ENCODE results near the gene IRF2.

DNA sequence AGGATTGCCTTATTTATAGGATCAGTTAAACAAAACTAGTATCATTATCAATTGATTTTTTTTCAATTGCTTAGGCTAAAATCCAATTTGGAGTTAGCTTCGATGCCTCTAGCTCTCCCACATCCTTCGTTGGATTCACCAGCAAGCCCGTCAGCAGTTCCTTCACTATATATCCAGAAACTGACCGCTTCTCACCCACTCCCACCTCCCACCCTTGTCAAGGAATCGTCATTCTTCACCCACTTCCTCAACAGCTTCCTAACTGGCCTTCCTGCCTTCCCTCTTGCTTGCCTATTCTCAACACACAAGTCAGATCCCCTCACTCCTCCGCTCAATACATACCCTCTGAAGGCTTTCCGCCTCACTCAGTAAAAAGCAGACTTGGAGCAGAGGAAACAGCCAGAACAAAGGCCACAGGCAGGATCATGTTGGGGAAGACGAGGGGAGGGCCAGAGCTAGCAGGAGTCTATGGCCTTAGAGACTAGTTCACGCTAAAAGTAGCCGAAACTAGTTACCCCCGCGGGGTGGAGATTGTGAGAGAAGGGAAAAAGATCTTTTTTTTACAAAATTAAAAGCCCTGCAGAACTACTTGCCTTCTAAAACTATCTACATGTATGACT is 23.7 kb downstream of the RWDD4 start:
- PRO-cap, result no peak

GRCh38 chr4:183798976-183799363 is 106.1 kb upstream of the STOX2 start:
- PRO-cap, result no peak

- PRO-cap, result no peak
Measured at GRCh38 chr4:184009748-184010382, 104.8 kb downstream of the STOX2 start.

DNA sequence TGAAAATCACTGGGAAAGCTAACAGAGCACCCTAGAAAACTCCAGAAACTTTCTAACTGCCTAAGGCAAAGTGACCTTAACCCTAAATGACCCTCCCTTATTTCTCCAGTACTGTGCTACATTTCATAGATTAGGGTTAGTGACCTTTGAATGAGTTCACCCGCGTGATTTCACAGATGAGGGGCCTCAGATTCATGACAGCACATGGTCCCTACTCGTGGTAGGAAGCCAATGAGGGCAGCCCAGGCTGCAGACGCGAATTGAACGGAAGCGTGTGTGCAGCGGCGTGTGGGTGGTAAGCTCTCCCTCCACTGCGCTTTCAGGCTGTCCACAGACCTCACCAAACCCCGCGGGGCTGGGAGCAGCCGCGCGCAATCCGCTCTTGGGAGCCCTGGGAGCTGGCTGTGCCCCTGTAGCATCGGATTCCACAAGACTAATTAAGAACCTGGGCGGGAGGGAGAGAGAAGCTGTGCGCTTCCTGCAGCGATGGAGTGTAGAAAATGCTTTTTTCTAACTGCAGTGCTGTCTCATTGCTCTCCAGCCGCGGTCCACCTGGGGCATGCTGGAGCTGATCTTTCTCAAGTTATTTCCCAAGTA is 134.8 kb downstream of the STOX2 start:
- PRO-cap, result no peak

- PRO-cap, result no peak
Measured at GRCh38 chr4:184420797-184421627, 53.3 kb downstream of the IRF2 start.

DNA sequence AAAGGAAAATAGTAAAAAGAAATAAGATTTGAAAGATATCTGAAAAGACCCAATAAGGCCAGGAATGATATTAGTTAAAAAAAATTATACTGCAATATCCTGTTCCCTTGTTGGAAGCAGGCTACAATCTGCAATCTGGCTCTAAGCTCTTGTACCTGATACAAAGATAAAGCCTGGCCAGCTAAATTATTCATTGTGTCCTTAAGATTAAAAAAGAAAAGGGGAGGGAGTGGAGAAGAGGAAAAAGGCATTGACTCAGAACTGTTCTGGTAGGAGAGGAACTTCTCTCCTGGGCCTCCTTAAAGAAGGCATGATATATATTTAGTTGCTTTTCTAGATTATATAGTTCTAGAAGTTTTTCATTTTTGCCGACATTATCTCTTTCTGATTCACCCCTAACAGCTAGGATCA is 46.7 kb downstream of the IRF2 start:
- PRO-cap, result no peak

GRCh38 chr4:184473914-184474757 is at the start of gene IRF2:
IRF2 (minus strand) TSS chr4:184474550.
- PRO-cap, result bidirectional peak, plus-strand start at chr4:184474014, minus-strand start at chr4:184474047; bidirectional peak, plus-strand start at chr4:184474816, minus-strand start at chr4:184474531

GRCh38 chr4:184475444-184475785 is 1.1 kb upstream of the IRF2 start:
- PRO-cap, result no peak

DNA sequence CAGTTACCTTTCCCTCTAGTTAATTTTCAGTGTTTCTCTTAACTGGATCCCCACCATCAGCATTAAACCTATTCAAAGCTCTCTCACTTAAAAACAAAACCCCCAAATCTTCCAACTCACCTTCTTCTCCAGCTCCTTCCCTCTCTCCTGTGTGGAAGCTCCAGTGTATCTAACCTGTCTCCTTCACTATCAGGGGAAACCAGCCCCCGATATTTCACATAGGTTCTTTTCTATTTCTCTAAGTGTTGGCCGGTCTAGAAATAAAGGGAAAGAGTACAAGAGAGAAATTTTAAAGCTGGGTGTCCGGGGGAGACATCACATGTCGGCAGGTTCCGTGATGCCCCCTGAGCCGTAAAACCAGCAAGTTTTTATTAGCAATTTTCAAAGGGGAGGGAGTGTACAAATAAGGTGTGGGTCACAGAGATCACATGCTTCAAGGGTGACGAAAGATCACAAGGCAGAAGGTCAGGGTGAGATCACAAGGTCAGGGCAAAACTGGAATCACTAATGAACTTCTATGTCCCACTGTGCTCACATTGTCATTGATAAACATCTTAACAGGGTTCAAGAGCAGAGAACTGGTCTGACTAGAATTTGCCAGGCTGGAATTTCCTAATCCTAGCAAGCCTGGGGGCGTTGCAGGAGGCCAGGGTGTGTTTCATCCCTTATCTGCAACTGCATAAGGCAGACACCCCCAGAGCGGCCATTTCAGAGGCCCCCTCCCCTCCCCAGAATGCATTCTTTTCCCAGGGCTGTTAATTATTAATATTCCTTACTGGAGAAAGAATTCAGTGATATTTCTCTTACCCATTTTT is 23.6 kb downstream of the CASP3 start:
- PRO-cap, result no peak

- PRO-cap, result no peak
Measured at GRCh38 chr4:184732010-184732602, 1.8 kb downstream of the CENPU start.

DNA sequence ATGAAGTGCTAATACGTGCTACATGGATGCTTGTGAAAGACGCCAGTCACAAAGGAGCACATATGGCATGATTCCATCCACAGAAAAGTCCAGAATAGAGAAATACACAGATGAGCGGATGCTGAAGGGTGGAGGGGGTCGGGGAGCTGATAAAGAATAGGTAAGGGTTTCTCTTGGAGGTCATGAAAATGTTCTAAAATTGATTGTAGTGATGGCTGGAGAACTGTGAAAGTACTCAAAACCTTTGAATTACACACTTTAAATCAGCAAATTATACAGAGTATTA is 33.4 kb upstream of the CENPU start:
- PRO-cap, result no peak

GRCh38 chr4:184784384-184785034 is 41.3 kb downstream of the ACSL1 start:
- PRO-cap, result no peak

DNA sequence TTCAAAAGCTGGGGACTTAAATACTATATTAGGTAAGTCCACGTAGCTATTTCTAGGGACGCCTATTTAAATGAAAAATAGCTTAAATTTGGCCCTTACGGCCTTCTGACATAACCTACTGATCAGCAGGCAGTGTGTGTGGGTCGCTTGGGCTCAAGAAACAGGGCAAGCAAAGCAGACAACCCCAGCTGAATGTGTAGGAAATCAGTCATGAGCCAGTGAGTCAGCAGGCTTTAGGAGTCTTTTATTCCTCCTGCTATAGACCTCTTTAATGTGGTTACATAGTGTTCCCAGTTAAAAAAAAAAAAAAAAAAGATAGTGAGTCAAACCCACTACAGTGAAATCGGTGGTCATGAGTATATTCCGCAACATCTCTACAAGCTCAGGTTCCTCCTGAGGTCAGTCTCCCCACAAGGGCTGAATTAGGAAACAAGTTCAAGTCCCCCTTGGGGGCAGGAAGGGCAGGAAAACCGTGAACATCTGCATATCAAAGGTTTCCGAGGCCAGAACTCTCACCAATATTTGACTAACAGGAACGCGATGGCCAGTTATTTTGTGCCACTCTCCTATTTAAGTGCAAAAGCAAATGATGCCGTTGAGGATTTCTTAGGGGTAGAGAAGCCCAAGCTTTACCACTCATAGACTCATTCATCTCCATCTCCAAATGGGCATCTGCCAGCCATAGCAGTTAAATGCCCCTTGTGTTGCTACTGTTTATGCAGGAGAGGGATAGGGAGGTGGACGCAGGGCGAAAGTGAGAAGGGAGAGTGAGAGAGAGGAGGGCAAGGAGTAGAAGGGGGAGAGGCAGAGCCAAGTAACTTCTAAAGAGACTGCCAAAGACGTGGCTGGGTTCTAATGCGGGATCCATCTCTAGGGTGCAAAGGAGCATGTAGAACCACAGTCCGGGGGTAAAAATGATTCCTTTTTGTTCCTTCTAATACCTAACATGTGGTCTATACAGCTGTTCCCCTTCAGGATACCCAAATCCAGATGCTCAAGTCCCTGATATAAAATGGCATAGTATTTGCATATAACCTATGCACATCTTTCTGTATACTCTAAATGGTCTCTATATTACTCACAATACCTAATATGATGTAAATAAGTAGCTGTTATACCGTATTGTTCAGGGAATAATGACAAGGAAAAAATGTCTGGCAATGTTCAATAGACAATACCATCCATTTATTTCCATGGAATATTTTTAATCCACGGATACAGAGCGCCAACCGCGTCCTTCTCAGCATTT is 32.4 kb downstream of the ACSL1 start:
- PRO-cap, result no peak

DNA sequence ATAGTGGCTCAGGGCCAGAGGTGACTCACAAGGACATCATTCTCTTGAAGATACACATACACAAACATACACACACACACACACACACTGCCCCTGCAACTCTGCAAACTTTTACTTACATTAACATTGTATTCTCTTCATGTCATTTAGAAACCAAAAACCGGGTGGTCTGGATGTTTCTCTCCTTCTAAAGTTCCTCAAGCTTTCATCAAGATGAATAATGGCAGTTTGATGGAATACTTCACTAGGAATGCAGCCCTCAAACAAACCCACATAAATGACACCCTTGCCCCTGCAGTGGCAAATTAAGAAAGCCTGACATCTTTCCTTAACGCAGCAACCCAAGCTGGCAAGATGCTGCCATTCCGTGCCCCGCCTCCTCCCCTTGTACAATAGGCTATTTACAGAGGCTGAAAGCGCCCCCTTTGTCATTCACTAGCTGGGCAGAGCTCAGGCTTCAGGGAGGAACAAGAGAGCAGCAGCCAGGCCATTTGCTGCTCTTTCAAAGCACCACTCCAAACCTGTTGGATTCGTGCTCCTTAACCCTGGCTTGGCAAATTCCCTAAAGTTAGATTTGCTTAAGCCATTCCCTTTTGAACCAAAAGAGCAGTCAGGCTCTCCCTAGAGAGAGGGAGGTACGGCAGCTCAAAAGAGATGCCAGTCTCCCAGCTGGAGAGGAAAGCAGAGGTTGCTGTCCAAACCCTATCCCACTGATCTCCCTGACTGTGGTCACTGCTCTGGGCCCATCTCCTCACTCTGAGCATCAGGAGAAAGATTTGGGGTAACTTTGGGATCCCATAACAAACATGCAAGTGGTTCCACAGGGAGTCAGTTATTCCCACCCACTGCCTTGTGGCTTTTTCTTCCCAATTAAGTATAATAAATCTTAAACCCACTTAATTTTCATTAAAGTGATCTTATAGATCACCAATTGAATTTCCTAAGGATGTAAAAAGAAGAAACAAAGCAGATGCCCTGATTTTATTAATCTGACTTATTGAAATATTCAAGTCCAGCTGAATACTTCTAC is 17.3 kb downstream of the ACSL1 start:
- PRO-cap, result no peak

DNA sequence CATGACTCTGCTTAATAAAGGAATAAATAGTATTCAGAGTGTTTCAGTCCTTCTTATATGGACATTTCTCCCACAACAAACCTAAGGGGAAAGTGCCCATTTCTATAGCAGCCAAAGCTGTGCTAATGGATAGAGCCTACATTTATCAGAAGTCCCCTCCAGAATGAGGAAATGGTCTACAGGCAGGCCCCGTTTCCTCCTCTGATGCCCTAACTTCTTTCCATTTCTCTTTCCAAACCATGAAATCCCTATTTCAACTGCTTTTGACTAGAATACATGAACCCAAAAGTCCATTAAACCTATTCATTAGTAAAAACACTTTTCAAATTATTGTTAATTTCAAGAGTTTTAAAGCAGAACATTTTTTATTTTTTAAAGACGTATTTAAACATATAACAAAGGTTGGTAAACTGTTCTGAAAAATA is 4.5 kb downstream of the ACSL1 start:
- PRO-cap, result no peak

DNA sequence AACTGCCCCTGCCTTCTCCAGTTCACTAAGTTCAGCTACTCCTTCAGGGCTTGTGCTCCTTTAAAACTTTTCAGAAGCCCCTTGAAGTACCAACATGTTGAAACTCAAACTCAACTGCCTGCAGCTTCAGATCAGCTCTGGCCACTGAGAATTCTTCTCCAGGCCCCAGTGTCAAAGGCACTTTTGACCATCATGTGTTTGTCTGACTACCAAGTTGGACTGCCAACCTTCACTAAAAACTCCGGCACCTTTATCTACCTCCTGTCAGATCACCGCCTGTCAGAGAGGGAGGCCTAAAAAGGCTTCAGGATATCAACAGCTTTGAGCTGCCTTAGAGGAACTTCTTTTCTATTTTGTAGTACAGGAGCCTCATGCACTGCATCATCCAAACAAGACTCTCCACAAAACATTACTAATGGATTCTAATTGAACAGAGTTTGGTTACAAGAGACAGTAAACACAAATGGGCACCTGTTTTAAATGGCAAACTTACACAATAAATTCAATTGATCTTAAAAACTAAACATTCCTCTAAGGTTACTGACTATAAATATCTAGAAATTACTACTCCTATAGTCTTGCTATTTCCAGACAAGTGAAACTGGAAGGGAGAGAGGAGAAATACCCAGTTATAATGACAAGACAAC is 2.7 kb downstream of the ACSL1 start:
- PRO-cap, result no peak

DNA sequence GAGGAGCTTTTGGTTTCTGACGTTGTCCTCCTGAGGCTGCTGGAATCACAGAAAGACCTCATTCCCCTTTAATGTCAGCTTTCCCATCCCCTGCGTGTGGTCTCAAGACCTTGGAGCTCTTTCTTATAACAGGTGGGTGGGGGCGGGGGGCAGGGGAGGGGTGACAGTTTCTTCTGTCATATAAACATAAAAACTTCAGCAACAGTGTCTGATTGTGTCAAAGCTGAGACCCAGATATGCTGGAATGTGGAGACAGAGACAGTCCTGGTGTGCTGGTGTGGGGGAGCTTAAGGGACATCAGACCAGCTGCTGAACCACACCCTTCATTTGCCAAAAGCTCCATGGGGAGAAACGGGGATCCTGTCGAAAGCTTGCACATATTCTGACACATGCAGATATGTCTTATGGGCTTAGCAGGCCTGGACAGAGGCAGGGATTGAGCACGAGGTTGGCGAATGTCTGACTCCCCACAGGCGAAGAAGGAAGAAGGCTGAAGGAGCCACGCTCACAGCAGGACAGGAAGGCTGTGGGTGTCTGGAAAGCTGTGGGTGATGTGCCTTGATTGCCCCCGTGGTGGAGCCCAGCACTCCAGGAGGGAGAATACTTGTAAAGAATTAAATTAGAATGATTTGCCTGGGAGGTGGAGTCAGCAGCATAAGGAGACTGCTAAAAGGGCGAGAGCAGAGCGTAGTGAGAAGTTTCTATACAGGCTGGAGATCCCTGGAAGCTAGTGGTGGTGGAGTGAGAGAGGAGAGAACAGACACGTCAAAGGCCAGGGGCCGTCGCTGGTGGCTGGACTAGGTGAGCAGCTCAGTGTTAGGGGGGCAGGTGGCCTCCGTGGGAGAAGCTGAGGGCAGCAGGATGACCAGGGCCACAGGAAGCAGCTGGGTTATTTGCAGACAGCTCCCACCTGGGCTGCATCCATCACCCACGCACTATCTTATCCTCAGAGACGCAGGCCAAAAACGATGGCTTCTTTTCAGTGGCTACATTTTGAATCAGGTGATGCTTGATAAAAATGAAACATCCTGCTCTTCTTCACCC is 72.3 kb upstream of the ACSL1 start:
- PRO-cap, result no peak

GRCh38 chr4:185005026-185005570 is 13.2 kb upstream of the HELT start:
- PRO-cap, result no peak

DNA sequence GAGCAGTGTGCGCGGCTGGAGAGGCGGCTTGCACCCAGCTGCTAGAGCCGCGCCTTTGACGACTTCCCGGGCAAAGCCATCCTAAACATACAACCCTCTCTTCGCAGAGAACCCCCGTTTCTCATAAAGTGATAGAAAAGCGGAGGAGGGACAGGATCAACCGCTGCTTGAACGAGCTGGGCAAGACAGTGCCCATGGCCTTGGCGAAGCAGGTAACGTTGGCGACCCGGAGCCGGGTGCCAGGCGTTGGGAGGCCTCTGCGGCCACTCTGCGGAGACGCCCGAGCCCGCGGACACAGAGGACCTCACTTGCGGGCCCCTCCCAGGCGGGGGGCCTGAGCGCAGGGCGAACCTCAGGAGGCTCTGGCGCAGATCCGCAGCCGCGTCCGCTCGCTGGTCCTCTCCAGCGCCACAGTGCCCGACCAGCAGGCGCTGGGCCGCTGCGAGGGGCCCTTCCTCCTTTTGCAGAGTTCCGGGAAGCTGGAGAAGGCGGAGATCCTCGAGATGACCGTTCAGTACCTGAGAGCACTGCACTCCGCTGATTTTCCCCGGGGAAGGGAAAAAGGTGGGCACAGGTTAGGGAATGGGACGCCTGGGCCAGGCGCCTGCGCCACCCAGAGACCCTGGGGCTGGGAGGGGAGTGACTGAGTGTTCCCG is 1.1 kb downstream of the HELT start:
- PRO-cap, result no peak

DNA sequence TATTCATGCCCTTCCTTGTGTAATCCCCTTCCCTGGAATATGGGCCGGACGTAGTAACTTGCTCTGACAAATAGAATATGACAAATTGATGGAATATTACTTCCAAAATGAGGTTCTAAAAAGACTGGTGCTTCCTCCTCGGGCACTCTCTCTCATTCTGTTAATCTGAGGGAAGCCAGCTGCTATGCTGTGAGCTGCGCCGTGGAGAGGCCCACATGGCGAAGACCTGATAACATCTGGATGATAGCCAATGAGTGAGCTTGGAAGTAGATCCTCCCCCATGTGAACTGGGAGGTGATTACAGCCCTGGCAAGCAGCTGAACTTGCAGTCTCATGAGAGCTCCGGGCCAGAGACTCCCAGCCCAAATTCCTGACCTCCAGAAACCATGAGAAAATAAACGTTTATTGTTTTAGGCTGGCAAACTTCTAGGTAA is 27.2 kb upstream of the SLC25A4 start:
- PRO-cap, result unidirectional peak, minus-strand start at position 159 of the sequence